ENCODE measurements around a stretch of chr20.

GRCh38 chr20:32190036-32190838 is 17.3 kb downstream of the PLAGL2 start:
- PRO-cap = no peak

- PRO-cap = no peak
Observed at GRCh38 chr20:32203636-32204527, 3.7 kb downstream of the PLAGL2 start.

- PRO-cap = unidirectional peak, plus-strand start at chr20:32207236
Observed at GRCh38 chr20:32206933-32207549, 502 bp downstream of the PLAGL2 start.

GRCh38 chr20:32218378-32218879 is 10.7 kb downstream of the POFUT1 start:
- PRO-cap = no peak

DNA sequence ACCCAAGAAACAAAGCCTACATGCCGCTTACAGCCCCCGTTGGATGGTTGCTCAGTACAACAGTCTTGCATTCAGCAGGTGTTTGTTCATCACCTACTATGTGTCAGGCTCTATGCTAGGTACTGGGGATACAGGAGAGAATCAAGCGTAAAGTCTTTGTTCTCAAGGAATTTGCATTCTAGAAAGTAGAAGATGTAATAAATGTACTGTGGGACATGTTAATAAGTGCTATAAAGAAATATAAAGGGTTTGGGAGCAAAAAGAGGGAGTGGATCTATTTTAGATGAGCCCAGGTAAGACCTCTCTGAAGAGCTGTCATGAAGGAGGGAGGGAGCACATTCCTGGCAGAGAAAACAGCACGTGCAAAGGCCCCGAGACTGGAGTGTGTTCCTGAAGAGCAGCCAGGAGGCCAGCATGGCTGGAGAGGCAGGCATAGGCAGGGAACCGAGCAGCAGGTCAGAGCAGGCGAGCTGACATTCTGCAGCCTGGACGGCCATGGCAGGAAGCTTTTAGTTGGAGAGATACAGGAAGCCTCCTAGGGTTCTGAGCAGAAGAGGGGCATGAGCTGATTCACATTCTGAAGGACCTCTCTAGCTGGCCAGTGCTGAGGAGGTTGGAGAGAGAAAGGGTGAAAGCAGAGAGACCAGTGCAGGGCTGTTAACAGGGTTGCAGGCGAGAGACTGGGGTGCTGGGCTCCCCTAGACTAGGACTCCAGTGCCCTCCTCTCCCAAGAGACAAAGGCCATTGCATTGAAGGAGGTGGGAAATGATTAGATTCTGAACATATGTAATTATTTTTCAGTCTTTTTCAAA is 29.6 kb downstream of the POFUT1 start:
- PRO-cap = no peak

- PRO-cap = no peak
Observed at GRCh38 chr20:32357696-32357922, 522 bp upstream of the ASXL1 start.

GRCh38 chr20:32367390-32368330 is 9.5 kb downstream of the ASXL1 start:
- PRO-cap = no peak

- PRO-cap = no peak
Observed at GRCh38 chr20:32371641-32372486, 13.7 kb downstream of the ASXL1 start.

DNA sequence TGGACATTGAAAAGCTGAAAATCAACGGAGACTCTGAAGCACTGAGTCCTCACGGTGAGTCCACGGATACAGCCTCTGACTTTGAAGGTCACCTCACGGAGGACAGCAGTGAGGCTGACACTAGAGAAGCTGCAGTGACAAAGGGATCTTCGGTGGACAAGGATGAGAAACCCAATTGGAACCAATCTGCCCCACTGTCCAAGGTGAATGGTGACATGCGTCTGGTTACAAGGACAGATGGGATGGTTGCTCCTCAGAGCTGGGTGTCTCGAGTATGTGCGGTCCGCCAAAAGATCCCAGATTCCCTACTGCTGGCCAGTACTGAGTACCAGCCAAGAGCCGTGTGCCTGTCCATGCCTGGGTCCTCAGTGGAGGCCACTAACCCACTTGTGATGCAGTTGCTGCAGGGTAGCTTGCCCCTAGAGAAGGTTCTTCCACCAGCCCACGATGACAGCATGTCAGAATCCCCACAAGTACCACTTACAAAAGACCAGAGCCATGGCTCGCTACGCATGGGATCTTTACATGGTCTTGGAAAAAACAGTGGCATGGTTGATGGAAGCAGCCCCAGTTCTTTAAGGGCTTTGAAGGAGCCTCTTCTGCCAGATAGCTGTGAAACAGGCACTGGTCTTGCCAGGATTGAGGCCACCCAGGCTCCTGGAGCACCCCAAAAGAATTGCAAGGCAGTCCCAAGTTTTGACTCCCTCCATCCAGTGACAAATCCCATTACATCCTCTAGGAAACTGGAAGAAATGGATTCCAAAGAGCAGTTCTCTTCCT is 77.7 kb downstream of the ASXL1 start:
- PRO-cap = no peak

DNA sequence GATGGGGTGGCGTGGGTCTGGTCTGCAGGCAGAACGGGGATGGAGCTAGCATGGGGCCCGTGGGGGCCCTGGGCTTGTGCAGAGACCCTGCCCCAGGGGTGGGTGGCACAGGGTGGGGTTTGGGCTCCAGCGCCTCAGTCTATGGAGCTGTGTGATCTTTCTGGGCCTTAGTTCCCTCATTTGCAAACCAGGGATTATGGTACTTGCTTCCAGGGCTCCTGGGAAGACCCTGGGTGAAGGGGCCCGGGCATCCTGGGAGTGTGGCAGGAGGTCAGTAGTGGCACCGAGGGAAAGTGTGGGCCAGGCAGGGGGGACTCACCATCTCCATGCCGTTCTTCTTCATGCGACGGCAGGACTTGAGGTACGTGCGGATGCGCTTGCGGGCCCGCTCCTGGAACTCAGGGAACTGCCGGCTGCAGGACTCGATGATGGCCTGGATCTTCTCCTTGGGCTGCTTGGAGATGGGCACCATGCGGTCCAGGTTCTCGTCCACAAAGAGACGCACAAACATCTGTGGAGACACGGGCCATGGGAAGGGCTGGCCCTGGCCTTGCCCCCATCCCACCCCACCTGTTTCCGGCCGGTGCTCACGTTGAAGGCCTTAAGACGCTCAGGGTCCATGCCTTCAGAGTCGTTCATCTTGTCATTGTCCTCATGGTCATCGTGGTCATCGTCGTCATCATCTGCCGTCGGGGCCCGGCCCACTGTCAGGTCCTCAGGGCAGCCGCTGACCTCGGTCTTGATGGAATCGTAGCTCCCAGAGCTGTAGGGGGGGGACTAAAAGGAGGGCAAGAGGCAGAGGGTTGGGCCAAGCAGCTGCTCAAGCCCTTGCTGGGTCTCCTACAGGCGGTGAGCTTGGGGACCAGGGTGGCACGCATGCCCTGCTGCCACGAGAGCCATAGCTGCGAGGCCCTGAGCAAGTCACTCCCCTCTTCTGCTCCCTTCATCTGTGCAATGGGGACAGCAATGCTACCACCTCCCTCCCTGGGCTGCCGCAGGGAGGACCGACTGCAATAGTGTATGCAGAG is 95.2 kb downstream of the ASXL1 start:
- PRO-cap = no peak

- PRO-cap = unidirectional peak, minus-strand start at chr20:32470224
Observed at GRCh38 chr20:32469861-32470286, 111.7 kb downstream of the ASXL1 start.

- PRO-cap = bidirectional peak, plus-strand start at chr20:32482897, minus-strand start at chr20:32482827
Observed at GRCh38 chr20:32482320-32483149, 102.6 kb downstream of the NOL4L start.

DNA sequence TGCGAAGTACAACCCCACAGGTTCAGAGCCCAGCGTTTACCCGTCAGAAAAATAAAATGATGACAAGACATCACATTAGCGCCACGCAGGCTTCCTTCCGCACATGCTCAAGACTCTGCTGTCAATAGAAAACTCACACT is 99.9 kb downstream of the NOL4L start:
- PRO-cap = bidirectional peak, plus-strand start at position 73 of the sequence, minus-strand start outside the sequence

DNA sequence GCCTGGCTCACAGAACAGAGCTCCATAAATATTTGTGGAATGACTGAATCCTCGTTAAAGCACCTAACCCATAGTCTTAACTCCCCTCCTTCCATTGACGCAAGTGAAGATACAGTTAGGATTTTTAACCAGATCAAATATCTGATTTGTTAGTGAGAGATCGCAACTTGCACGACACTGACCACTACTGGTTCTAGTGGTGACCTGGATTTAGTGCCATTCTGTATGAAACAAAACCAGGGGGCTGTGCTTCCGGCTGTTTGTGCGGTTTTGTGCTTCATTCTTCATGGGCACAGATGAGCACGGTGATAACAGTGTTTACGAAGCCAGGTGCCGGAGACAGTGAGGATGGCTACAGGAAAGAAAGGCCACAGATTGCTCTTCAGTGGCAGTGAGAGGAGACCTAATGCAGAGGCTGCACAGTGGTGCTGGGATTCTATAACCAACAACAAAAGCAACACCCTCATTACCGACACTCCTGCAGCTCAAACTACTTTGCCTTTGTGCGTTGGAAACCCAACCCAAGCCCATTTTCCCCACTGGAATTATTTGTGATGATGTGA is 75.5 kb downstream of the NOL4L start:
- PRO-cap = bidirectional peak, plus-strand start at position 385 of the sequence, minus-strand start at position 105 of the sequence

DNA sequence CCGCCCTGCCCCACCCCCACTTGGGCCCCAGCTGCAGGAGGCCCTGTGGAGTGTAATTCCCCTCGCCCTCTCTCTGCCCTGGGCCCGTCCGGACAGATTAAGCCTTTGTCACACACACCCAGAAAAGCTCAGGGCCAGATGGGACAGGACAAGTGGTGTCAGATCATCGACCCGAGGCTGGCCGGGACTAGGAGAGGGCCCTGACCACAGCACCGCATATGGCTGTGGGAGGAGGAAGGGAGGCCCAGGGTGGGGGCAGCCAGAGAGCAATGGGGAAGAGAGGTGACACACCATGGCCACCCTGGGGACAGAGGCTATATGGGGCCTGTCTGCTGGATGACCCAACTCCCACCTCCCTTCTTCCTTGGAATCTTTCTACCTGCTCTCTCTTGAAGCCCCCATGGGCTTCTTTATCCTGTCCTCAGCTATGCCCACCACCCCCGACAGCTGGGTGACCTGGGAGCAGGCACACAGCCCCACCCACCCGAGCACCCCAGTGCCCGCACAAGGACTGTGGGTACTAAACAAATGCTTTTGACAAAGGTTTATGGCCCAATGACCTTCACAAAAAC is 3.8 kb downstream of the NOL4L start:
- PRO-cap = no peak

GRCh38 chr20:32673053-32673911 is 459 bp downstream of the C20orf203 start:
- PRO-cap = bidirectional peak, plus-strand start at chr20:32673391, minus-strand start at chr20:32673133

GRCh38 chr20:32737669-32737993 is 5.6 kb downstream of the COMMD7 start:
- PRO-cap = no peak

DNA sequence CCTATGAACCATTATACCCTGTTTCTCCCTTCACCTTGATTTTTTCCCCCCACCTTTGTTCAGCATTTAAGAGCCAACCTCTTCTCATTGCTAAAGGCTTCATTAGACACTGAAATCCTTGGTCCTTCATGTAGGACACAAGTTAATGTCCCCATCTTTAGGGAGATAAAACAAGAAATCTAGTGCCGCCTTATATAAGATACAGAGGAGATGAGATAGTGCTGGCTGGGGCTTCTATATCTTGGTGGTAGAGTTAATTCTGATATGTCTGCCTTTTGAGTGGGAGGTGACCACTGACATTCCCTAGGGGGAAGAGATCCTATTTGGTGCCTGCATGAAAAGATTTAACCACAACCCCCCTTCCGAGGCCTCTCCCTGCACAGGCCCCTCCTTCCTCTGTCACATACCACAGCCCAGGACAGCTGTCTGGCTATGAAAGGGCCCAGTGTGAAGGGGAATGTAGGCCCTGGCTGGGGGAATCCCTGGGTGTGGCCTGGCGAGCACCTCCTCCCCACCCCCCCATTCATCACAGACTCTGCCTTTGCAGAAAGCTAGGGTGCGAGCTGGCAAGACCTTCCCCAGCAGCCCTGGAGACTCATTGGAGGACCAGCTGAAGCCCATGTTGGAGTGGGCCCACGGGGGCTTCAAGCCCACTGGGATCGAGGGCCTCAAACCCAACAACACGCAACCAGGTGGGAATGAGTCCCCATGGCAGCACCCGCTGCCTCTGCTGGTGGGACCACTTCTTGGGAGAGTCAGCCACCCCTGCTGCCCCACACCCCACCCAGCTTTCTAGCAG is 27.5 kb upstream of the MAPRE1 start:
- PRO-cap = no peak

DNA sequence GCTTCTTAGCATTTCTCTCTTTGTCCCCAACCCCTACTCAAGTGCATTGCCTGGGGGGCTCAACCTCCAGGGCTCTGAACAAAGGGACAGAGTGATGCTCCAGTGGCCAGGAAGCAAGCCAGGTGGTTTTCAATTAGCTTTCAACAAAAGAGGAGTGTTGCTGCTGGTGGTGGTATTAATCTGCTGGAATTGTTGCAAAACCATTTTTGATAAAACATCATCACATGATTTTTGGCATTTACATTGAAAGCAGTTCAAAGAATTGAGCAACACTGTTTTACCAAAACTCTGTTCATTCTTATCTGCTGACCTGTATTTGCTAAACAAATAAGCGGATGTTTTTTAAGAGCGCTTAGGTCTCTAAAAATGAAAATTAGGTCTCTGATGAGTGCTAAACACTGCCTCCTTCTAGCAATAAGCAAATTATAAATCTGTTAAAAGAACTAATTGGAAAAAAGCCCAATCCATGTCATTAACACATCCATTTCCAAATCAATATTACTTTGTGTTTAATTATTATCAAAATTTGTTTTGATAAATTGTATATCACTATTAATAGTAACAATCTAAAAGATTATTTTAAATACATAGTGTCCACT is 40.2 kb upstream of the BPIFA2 start:
- PRO-cap = no peak

GRCh38 chr20:33273316-33273657 is 9.7 kb upstream of the BPIFB1 start:
- PRO-cap = no peak